ENCODE measurements around a stretch of chr20.

DNA sequence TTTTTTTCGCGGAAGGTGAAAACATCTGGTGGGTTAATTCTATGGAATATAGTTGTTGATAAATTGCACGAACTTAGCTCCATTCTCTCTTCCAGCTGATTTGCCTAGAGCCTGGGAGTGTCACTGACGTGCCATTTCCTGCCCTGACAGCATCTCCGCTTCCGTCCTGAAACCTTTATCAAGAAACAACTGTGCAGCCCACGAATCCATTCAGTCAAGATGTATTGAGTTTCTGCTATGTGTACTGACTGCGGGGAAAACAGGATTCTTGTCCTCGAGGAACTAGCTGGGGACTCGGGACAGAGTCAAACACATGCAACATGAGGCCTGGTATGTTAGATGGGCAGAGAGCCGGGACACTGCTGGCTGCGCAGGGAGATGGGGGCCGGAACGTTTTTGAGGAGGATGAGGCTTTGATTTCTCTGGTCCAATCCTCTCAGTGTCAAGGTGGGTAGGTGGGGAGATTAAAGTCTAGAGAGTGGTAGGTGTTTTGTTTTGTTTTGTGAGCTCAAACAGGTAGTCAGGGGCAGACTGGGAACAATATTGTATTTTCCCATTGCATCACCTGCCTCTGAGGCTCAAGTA lies 59.4 kb upstream of the TGM3 start:
- PRO-cap, result no peak
- RAMPAGE, long total RNA, 5 experiments, result no peak in any of the 5 experiments
- RRBS, result no CpG with 5 or more reads among the region's 14 CpGs

GRCh38 chr20:2305702-2306342 lies 10.0 kb downstream of the TGM3 start:
- PRO-cap, result no peak
- RAMPAGE, long total RNA, 5 experiments, result no peak in any of the 5 experiments
- RRBS, result no CpG with 5 or more reads among the region's 6 CpGs

GRCh38 chr20:2655793-2656226 lies 3.4 kb downstream of the NOP56 start:
- PRO-cap, result no peak
- RAMPAGE, long total RNA, 5 experiments, result no peak in any of the 5 experiments
- RRBS, result no CpG with 5 or more reads among the region's 6 CpGs

GRCh38 chr20:2687930-2688324 lies 4.7 kb upstream of the EBF4 start:
- PRO-cap, result no peak
- RAMPAGE, long total RNA, 5 experiments, result no peak in any of the 5 experiments
- RRBS, result no CpG with 5 or more reads among the region's 16 CpGs

GRCh38 chr20:2691866-2692458 lies 618 bp upstream of the EBF4 start:
- PRO-cap, result no peak
- RAMPAGE, long total RNA, 5 experiments, result no peak in any of the 5 experiments
- RRBS, result 3% methylated on average over 18 of the region's 41 CpGs

- PRO-cap, result no peak
- RAMPAGE, long total RNA, 5 experiments, result no peak in any of the 5 experiments
- RRBS, result 23% methylated on average over 3 of the region's 10 CpGs
Observed at GRCh38 chr20:2771716-2772048, 28.7 kb downstream of the CPXM1 start.

- PRO-cap, result bidirectional peak, plus-strand start at chr20:2841286, minus-strand start at chr20:2841145
- RAMPAGE, long total RNA, 5 experiments, result start-site peak on the minus strand in 2 of 5 experiments, at chr20:2841113-2841273 at its widest, 11 to 31 reads per replicate
- RRBS, result 2% methylated on average over 22 of the region's 41 CpGs
Observed at GRCh38 chr20:2840905-2841692, 554 bp downstream of the VPS16 start.

DNA sequence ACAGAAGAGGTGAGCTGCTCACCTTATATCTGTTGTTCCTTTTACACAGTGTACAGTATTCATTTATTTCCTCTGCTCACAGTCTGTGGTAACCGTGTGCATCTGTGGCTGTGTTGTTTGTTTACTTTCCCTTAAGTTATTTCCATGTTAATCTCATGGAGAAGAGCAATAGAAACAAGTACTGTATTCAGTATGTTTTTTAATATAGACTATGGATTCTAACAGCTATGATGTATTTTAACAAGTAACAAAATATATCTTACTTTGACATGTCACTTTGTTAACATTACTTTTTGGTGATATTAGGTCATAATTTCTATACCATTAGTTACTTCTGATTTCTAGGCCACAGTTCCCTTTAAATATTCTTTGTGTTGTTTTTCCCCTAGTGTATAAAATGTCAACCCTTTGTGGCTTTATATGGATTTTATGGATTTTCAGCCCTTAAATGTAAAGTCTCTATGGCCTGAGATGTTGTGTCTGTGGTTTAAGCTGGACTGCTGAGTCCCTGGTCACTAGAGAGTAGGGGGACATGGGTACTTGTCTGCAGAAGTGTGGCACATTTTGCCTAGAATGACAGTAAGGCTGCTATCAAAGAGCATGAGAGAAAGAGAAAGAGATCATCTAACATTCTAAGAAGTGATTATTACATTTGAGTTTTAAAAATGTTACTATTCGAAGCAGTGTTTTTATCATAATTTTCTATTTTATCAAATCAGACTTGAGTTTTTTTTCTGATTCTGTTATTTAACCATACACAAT lies 68.0 kb upstream of the GNRH2 start:
- PRO-cap, result no peak
- RAMPAGE, long total RNA, 5 experiments, result start-site peak on the plus strand in 1 of 5 experiments, centred at position 387 of the sequence, 17 reads per replicate
- RRBS, result no CpG with 5 or more reads among the region's 2 CpGs

DNA sequence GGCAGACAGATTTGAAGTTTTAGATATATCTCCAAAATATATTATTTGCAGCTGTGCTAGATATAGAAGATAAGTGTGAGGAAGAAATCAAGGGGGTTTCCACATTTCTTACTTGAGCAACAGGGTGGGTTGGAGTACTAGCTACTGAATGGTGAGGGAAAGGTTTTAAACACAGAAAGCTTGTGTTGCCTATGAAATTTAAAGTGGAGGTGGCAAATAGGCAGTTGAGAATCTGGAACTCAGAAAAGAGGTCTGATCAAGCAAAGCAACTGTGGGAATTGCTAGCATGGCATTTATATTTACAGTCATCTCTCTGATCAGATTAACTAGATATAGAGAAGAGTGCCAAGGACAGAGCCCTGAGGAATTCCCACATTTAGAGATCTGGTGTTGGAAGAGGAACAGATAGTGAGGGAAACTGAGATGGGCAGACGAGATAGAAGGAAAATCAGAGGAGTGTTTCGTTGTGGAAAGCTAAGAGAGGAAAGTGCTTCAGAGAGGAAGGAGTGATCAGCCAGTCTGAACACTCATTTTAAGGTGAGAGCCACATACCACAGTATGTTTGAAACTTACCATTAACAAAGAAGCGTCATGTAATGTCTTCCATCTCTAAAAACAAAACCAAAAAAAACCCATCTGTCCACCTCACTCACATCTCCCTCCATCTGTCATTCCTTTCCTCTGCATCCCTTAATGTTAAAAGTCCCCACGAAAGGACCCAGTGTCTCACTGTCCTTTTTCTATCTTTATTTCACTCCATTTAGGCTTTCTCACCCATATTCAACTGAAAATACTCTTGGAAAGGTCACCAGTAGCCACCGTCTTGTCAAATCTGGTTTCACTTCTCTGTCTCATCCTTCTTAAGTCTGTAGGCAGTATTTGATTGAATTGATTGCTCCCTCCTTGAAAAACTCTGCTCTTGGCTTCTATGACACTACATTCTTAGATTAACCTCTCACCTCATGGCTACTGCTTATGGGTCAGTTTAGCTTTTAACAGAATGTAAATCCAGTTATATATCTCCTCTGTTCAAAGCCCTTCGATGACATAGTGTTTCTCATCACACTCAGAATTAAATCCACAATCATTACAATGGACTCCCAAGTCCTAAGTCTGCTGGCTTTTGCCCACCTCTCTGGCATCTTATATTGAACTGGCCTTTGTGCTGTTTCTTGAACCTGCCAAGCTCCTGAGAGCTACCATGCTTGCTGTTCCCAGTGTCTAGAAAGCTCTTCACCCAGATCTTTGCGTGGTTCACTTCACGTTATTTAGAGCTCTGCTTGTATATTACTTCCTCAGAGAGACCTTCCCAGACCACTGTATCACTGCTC lies 59.4 kb upstream of the GNRH2 start:
- PRO-cap, result no peak
- RAMPAGE, long total RNA, 5 experiments, result start-site peak on the plus strand in 1 of 5 experiments, centred at position 317 of the sequence, 8 reads per replicate
- RRBS, result no CpG with 5 or more reads among the region's 8 CpGs

DNA sequence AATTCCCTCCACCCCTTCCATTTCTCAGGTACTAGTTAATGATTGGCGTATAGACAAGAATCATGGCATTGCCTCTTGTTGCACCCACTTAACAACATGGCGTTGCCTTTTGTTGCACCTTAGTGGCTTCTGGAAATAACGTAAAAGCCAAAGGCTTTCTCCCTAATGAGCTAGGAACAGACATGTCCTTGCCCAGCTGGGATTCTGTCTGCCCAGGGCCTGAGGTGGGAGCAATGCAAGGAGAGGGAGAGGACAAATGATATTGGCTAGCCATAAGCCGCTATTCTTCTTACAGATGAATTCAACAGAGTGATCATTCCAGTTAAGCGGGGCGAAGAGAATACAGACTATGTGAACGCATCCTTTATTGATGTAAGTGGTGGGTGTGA lies 16.6 kb upstream of the GNRH2 start:
- PRO-cap, result no peak
- RAMPAGE, long total RNA, 5 experiments, result start-site peak on the plus strand in 3 of 5 experiments, centred at positions 320 to 334 of the sequence, 8 to 21 reads per replicate
- RRBS, result no CpG with 5 or more reads among the region's 7 CpGs

- PRO-cap, result no peak
- RAMPAGE, long total RNA, 5 experiments, result no peak in any of the 5 experiments
- RRBS, result no CpG with 5 or more reads among the region's 10 CpGs
Observed at GRCh38 chr20:3032601-3033101, 10.8 kb upstream of the GNRH2 start.

DNA sequence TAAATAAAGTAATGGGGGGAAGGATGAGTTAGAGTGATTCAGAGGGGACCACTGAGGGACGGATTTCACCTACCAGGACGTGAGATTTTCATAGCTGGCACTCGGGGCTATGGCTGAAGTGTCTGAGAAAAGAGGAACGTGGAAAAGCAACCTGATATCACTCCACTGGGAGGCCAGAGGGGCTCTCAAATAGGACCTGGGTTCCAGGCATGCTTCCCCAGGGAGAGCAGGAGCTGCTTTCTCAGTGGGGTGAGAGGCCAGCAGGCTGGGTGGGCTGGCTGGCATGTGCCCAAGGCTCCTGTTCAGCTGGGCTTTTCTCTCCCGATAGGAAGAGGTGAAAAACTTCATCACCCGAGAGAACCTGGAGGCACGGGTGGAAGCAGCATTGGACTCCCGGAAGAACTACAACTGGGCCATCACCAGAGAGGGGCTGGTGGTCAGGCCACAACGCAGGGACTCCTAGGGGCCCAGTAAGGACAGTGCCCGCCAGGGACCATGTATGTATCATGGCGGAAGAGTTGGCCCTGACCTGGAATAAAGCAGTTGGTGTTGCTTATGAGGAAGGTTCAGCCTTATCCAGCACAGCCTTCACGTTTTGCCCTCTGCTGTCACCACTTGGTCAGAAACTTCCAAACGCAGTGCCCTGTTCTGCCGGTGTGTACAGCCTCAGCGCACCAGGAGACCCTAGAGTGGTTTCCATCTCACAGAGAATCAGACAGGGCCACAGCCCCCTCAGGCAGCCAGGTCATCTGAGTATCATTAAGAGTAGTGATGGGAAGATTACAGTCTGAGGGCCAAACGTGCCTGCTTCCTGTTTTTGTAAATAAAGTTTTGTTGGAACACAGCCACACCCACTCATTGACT lies 1.8 kb downstream of the MRPS26 start:
- PRO-cap, result no peak
- RAMPAGE, long total RNA, 5 experiments, result start-site peak on the plus strand in 2 of 5 experiments, centred at positions 560 to 636 of the sequence, 11 to 14 reads per replicate
- RRBS, result no CpG with 5 or more reads among the region's 16 CpGs

- PRO-cap, result no peak
- RAMPAGE, long total RNA, 5 experiments, result start-site peak on the minus strand in 2 of 5 experiments, at chr20:3165501-3165893 at its widest, 11 to 26 reads per replicate
- RRBS, result 22% methylated on average over 6 of the region's 33 CpGs
Observed at GRCh38 chr20:3165477-3166007, 5.9 kb upstream of the FASTKD5 start.

- PRO-cap, result no peak
- RAMPAGE, long total RNA, 5 experiments, result start-site peak on the minus strand in 3 of 5 experiments, at chr20:3203219-3203419 at its widest, 58 to 157 reads per replicate
- RRBS, result 20% methylated on average over 6 of the region's 19 CpGs
Observed at GRCh38 chr20:3203194-3203695, 1.2 kb downstream of the DDRGK1 start.

GRCh38 chr20:3209879-3210369 lies 626 bp downstream of the ITPA start:
- PRO-cap, result unidirectional peak, minus-strand start at chr20:3210071
- RAMPAGE, long total RNA, 5 experiments, result no peak in any of the 5 experiments
- RRBS, result 5% methylated on average over 1 of the region's 14 CpGs

DNA sequence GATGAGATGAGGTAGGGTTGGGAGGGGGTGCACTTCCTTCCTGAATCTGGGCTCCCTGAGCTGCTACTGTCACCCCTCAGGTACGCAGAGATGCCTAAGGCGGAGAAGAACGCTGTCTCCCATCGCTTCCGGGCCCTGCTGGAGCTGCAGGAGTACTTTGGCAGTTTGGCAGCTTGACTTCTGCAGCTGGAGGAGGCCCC lies 13.9 kb downstream of the ITPA start:
- PRO-cap, result no peak
- RAMPAGE, long total RNA, 5 experiments, result no peak in any of the 5 experiments
- RRBS, result 90% methylated on average over 1 of the region's 5 CpGs

DNA sequence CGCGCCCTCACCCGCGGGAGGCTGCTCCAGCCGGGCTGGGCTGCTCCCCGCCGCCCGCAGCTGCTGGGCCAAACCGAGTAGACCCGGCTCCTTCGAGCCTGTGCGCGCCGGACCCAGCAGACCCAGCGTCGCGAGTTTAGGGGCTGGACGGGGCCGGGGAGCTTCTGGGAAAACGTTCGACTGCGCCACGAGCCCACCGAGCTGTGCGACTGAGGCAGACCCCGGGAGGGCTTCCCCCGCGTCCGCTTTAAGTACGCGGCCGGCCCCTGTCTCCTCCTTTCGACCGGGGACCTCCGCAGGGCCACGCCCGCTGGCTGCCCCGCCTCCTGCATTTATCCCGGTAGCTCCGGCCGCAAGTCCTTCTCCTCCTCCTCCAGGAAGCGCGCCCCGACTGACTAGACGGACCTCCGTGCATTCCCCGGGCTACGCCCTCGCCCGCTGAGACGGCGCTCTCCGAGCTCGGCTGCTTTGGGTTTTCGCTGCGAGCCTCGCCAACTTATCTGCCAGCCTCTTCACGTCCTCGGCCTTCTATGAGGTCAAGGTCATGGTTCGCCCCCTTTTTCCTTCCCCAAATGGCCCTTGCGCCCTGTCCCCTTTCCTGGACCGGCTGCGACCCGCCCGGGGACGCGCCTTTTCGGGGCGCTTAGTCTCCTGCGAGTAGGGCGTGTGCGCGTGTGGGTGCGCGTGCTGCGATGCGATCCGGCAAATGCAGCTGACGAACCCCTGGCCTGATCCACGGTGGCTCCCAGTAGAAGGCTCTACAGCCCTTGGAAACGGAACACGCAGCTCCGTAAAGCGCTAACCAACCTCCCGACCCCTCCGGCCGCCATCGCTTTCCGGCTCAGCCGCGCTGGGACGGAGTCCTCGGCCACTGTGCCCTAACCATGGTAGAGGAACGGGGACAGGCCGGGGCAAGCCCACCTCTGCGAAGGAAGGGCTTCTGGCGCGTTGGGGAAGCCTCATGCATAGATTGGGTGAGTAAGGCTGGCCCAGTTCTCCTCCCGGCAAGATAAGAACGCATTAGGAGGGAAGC lies 663 bp upstream of the SLC4A11 start:
- PRO-cap, result no peak
- RAMPAGE, long total RNA, 5 experiments, result no peak in any of the 5 experiments
- RRBS, result 3% methylated on average over 67 of the region's 100 CpGs

DNA sequence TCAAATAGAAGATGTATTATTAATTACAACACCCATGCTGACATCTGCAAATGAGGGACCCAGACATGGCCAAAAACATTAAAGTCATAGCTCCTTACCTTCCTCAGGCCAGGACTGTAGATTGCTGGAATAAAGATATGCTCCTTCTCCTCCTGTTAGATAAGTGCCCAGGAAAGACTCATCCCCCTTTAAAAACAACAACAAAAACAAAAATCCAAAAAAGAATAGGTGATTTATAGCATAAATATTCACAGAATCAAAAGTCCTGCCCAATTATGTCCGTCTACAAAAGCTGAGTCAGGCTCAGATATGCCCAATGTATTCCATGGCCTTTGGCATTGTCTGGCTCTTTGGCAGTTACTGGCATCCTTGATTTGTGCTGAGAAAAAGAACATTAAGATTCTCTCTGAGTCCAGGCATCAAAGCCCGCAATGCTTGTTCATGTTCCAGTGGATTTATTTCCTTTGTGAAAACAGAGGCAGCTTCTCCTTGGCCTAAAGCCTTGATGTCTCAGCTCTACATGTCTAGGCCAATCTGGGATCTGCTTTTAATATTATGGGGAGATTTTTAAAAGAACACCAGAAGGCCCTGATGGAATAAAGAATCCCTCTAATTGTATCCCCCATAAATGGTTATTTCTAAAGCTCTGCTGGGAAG lies 76.1 kb upstream of the SLC4A11 start:
- PRO-cap, result no peak
- RAMPAGE, long total RNA, 5 experiments, result no peak in any of the 5 experiments
- RRBS, result no CpG with 5 or more reads among the region's 2 CpGs

- PRO-cap, result no peak
- RAMPAGE, long total RNA, 5 experiments, result start-site peak on the plus strand in 1 of 5 experiments, at chr20:3493980-3494175 at its widest, 12 reads per replicate
- RRBS, result no CpG with 5 or more reads among the region's 3 CpGs
Observed at GRCh38 chr20:3493969-3494623, 23.3 kb downstream of the ATRN start.

- PRO-cap, result no peak
- RAMPAGE, long total RNA, 5 experiments, result no peak in any of the 5 experiments
- RRBS, result no CpG with 5 or more reads among the region's 1 CpG
Observed at GRCh38 chr20:3545468-3545836, 74.6 kb downstream of the ATRN start.

Measured in stomach (tissue), 7 donors.